Sciatic nerve (tissue), 1 donor: ENCODE measurements around the genes OR51T1, OR52E2, TRIM34, TRIM22, OR56B1, OR52E4, OR52E5, C11orf42, CAVIN3, SMPD1 and DNHD1.

DNA sequence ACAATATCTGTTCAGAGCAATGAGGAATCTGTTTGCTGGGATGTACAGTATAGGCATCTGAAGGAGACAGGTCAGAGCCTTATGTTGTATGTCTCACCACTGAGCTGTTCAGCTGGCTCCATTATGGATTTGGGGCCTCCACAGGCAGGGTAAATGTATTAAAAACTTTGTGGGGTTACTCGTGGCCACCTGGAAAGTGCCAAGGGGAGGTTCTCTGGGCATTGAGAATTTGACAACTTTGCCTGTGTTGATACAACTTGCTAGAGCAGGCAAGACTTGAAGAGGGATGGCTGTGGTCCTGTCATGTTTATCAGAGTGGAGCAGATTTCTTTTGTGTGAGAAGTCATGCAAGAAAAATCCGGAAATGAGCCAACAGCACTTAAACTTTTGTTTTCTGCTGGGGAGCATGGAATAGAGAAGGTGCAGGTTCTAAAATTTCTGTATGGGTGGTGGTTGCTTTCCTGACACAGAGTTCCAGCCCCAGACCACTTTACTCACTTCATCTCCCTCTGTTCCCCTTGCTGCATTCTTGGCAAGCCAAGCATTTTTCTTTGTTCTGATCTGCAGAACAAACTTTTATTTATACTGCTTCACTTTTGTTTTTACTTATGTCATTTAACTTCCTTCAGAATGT, 10.3 kb downstream of the STIM1 start:
- PRO-cap = no peak

- PRO-cap = no peak
Observed at GRCh38 chr11:3879852-3880564, 24.5 kb downstream of the STIM1 start.

DNA sequence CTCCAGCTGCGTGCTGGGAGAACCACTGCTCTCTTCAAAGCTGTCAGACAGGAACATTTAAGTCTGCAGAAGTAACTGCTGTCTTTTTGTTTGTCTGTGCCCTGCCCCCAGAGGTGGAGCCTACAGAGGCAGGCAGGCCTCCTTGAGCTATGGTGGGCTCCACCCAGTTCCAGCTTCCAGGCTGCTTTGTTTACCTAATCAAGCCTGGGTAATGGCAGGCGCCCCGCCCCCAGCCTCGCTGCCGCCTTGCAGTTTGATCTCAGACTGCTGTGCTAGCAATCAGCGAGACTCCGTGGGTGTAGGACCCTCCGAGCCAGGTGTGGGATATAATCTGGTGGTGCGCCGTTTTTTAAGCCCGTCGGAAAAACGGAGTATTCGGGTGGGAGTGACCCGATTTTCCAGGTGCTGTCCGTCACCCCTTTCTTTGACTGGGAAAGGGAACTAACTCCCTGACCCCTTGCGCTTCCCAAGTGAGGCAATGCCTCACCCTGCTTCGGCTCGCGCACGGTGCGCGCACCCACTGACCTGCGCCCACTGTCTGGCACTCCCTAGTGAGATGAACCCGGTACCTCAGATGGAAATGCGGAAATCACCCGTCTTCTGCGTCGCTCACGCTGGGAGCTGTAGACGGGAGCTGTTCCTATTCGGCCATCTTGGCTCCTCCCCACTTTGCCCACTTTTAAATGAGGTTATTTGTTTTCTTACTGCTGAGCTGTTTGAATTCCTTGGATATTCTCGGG, 81.2 kb downstream of the RRM1 start:
- PRO-cap = no peak

GRCh38 chr11:4190750-4191587, 96.4 kb downstream of the RRM1 start:
- PRO-cap = no peak

- PRO-cap = no peak
Observed at GRCh38 chr11:4644061-4644354, 226 bp downstream of the OR51E1 start.

DNA sequence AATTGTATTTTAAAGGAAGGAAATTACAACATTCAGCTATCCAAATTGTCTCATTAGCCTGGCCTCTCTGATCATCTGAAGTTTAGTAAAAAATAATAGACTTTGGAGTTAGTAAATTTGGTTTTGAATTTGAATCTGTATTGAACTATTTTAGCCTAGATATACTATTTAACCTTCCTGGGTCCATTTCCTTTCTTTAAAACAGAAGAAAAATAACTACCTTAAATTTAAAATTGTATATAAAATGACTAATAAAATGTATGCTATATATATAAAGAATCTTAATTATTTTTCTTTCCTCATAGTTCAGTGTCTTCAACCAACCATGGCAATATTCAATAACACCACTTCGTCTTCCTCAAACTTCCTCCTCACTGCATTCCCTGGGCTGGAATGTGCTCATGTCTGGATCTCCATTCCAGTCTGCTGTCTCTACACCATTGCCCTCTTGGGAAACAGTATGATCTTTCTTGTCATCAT, at the start of gene OR51T1:
Gene OR51T1 (plus strand): TSS at position 326 of the 480 bp plus-strand sequence.
- PRO-cap = no peak

GRCh38 chr11:5059551-5059893, at the start of gene OR52E2:
TSS of gene OR52E2 (minus strand) at chr11:5059627.
- PRO-cap = no peak

GRCh38 chr11:5624580-5625322, at the start of gene TRIM34:
TSS of gene TRIM34 (plus strand) at chr11:5625001.
- PRO-cap = bidirectional peak, plus-strand start at chr11:5625021, minus-strand start at chr11:5624896

DNA sequence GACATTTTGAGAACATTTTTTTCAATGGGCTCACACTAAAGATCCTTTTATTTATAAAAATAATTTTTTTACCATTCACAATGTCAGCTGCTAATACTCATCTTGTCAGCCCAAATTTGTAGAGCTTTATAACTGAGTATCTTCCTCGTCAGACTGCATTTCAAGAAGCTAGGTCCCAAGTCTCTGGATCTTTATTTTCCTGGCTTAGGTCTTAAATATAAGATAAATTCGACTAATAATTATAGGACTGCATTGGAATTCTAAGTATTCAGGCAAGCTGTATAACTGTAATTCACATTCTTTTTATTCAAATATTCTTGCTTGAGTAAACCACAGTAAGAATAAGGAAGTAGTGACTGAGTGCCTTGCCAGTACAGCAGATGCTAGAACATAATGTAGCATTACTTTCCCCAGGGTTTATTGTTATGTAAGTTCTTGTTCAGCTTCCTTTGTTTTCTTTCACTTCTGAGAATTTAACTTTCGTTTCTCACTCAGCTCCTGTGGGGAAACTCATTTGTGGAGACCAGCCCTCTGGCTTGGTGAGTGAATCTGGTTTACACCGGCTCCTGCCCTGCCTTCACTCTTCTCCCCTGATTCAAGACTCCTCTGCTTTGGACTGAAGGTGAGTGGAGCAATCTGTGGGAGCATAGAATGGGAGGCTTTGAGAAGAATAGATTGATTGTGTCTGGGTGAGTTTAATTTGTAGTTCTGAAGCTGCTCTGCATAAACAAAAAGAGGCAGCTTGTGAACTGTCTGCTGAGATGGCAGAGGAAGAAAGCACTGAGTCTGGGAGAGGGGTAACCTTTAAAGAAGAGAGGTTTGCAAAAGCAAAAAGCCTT, at the start of gene TRIM22:
Gene TRIM22 (plus strand): TSS at position 513 of the 839 bp plus-strand sequence.
- PRO-cap = bidirectional peak, plus-strand start at position 580 of the sequence, minus-strand start at position 582 of the sequence

- PRO-cap = no peak
Observed at GRCh38 chr11:5736051-5736588, at the start of gene OR56B1. TSS of gene OR56B1 (plus strand) at chr11:5736448.

DNA sequence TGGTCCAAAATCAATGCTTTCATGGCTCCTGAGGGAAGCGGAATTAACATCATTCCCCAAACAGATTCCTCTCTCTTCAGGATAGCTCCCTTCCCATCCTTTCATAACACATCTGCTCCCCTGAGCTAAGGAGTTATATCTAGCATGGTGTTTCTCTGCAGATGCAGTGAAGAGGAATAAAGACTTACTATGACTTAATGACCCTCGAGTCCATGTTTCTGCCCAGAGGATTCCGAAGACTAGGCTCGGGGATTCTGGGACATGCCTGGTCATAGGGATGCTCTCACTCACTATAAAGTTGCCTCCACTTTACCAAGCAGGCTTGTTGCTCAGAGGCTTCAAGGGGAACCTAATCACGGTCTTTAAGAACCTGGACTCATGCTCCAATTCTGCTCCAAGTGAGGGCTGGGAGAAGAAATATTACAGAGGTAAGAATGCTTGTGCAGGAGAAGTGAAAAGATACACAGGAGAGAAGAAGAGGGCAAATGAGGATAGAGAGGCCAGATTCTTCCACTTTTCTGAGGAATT, at the start of gene OR52E4:
Gene OR52E4 (plus strand): TSS at position 343 of the 528 bp plus-strand sequence.
- PRO-cap = no peak

- PRO-cap = no peak
Observed at GRCh38 chr11:5892909-5893330, at the start of gene OR52E5. TSS of gene OR52E5 (plus strand) at chr11:5893208.

DNA sequence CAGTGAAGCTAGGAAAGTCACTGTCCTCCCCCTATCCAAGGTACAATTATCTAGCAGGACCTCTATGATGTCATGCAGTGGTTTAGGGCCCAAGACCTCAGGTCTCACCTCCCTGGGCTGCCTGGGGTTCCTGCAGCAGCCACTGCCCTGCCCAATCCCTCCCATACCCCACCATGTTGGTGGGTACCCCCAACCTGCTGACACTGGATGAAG, at the start of gene C11orf42:
Gene C11orf42 (plus strand): TSS at position 115 of the 213 bp plus-strand sequence.
- PRO-cap = no peak

DNA sequence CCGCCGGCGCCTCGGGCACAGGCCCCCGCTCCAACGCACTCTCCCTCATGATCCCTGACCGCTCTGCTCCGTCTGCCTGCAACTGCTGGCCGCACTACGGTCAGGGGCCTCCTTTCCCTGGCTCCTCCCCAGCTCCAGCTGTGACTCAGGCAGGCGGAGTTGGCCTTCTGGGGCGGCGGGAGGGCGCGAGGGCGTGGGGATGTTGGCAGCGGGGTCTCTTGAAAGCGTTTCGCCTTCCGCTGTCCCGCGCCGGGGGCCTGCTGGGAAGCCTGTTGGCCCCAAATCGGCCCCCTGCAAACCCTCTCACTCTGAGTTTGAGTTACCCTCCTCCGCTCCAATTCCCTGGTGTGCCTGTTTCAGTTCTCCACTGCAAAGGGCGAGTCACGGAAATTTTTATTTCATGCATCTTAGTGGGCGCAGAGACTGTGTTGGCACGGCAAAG, at the start of gene CAVIN3:
Gene CAVIN3 (minus strand): TSS at position 74 of the 442 bp plus-strand sequence.
- PRO-cap = bidirectional peak, plus-strand start at position 152 of the sequence, minus-strand start at position 74 of the sequence

DNA sequence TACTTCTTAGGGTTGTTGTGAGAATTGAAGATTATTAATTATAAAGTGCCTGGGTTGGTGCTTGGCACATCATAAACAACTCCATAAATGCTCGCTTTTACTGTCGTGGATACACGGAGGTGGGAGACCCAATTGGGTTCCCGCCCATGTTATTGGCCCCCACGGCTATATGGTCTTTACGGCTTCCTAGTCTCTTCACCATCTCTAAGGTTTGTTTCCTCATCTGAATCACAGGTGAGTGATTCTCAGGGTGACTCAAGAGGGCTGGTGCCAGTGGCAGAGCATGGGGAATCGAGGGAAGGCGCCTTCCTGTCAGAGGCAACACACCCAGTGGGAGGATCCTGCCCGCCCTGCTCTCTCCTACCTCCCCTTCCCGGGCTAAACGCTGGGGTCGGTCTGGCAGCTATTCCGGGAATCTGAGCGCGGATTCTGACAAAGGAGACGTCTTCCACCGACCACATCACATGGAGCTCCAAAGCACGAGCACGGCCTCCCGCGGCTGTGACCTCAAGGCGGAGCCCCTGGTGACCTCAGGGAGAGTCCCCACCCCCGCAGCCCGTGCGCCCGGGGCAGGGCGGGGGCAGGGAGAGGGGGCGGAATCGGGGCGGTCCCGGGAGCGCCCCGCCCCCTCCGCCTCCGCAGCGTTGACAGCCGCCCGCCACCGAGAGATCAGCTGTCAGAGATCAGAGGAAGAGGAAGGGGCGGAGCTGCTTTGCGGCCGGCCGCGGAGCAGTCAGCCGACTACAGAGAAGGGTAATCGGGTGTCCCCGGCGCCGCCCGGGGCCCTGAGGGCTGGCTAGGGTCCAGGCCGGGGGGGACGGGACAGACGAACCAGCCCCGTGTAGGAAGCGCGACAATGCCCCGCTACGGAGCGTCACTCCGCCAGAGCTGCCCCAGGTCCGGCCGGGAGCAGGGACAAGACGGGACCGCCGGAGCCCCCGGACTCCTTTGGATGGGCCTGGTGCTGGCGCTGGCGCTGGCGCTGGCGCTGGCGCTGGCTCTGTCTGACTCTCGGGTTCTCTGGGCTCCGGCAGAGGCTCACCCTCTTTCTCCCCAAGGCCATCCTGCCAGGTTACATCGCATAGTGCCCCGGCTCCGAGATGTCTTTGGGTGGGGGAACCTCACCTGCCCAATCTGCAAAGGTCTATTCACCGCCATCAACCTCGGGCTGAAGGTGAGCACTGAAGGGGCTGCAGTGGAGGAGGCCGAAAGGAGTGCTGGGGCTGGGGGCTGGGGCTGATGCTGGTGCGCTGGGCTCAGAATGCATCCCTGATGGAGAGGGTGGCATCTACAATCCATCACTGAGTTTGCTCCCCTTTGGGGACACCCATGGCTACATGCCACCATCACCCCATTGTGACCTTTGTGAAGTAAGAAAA, at the start of gene SMPD1:
Gene SMPD1 (plus strand): TSS at position 732 of the 1,379 bp plus-strand sequence.
- PRO-cap = bidirectional peak, plus-strand start at position 284 of the sequence, minus-strand start at position 206 of the sequence; bidirectional peak, plus-strand start at position 746 of the sequence, minus-strand start at position 503 of the sequence

GRCh38 chr11:6399212-6399460, 8.9 kb downstream of the SMPD1 start:
- PRO-cap = no peak

DNA sequence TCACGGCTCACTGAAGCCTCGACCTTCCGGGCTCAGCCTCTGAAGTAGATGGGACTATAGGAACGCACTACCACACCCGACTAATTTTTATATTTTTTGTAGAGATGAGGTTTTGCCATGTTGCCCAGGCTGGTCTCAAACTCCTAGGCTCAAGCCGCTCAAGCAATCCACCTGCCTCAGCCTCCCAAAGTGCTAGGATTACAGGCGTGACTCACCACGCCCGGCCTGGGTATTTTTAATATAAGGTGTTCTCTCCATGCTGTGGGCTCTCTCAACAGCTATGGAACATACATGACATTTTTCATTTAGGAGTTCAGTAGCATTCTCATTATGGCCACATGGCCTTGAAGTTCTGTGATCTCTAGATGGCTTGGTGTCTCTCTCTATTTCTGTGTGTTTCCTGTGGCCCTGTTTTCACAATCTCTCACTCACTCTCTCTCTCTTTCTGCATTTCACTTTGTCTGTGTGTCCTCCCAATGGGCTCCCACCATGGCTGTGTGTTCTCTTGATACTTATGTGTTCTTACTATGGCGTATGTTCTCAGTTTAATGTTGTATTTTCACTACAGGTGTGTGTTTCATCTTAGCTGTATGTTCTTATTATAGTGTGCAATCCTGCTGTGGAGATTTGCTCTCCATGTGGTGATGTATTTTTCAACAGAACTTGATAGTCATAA, 5.1 kb downstream of the HPX start:
- PRO-cap = no peak

DNA sequence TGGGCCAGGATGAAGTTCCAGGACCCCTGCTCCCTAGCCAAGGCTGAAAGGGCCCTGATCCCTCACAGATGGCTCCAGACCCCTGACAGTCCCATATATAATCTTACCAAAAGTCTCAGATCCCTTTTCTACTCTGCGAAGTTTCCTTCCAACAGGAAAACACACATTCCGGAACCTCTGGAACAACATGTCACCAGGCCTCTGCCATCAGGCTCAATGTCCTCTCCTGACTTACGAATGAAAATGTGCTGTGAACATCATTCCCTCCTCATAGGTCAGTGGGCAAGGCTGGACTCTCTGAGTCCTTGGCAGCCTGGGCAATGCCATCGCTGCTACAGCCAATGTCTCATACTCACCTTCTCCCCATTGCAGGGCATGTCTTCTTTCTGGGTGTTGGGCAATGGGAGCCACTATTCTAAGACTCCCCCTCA, 1.6 kb upstream of the HPX start:
- PRO-cap = no peak

DNA sequence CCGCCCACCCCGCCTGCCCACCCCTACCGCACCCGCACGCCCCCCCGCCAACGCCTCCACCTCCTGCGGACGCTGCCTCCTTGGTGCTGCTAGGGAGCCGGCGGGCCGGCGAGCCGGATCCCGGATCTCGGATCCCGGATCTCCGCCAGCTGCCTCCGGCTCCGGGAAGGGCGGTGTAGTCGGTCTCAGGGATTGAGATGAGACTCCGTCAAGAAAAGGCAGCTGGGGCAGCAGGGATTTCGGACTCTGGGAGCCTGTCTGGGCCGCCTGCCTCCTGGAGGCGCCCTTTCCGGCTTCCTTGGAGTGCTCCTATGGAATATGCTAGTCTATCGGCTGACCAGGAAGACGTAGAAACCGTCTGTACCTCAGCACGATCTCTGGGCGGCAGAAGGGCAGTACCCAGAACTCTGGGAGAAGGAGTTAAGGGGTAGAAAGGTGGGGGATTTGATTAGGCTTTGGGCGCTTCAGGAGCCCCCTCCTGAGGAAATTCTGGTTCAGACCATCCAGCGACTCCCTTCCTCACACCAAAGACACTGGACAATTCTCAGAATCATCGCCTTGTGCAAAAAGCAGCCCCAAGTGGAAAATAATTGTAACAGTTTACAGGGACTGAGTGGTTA, 411 bp upstream of the TRIM3 start:
- PRO-cap = bidirectional peak, plus-strand start at position 59 of the sequence, minus-strand start outside the sequence; bidirectional peak, plus-strand start at position 330 of the sequence, minus-strand start at position 300 of the sequence; unidirectional peak, minus-strand start at position 532 of the sequence

DNA sequence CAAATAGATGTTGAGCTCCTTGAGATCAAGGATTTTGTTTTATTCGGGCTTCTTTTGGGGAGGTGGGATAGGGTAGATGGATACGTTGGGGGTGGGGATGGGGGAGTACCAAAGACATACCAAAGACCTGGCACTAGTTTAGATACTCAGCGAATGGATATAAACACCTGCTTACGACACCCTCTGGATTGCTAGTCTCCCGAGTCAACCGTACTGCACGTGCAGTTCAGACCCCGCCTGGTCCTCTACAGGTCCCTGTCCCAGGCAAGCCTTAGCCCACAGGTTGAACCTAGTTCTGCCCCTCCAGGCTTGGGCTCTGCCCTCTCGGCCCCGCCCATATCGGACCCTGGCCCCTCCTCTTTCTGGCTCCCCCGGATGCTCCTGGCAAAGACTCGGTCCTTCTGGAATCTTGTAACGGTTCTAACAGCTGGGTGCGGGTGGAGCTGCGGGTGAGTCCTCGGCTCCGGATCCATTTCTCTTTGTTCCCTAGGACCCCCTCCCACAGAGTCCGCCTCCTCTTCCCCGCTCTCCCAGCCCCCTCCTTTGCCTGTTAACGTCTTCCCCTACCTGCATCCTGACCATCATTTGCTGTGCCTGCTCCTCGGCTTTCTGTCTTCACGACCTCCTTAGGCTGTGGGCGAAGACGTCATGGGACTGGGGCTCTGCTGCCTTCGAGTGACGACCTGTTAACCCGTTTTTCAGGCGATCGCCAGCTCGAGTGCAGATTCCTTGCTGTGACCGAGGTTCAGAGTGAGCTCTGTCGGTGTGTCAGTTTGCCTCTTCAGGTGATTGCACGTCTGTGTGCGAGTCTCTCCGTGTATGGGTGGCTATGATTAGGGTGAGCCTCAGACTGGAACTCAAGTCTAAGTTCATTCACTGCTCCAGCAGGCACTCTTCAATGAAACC, at the start of gene DNHD1:
Gene DNHD1 (plus strand): TSS at position 398 of the 906 bp plus-strand sequence.
- PRO-cap = unidirectional peak, plus-strand start at position 426 of the sequence